ENCODE measurements around a stretch of chr10.

DNA sequence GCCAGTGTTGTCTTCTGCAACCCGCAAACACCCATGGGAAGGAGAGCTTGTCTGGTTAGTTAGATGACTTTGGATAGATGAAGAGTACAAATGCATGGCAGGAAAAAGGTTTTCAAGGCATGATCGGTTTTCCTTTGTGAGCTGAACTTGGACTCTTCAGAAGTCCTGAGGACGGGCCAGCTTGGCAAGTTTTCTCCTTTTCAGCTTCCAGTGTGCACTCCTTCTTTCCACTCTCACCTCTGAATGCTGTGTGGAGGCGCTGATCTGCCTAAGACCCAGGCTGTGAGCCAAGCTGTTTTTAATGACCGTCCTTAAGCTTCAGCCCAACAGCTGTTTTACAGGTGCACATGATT lies 114.8 kb downstream of the PLXDC2 start:
- PRO-cap, result no peak

DNA sequence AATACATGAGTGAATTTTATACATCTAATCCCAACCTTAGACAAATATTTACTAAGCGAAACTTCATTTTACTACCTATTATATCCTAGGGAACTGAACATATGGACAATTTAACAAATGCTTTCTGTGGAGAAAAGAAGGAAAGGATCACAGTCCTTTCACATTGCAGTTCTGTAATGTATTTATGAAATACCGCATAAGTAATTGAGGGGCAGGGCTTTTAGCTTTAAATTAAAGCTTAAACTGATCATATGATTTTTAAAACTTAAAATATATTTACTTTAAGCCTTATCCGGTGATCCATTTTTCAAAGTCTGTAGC lies 275.7 kb downstream of the PLXDC2 start:
- PRO-cap, result no peak

DNA sequence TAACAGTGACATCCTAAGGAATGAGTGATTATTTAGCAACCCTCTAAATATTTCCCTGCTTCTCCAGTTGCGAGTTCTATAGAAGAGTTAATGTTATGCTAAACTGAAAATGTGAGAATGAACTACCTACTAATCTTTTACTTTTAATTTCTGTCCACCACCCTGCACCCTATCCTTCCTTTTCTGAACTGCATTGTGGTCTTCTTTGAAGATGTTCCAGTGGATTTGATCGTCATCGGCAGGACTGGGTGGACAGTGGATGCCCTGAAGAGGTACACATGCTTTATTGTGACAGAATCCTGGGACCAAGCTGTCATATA lies 395.2 kb downstream of the PLXDC2 start:
- PRO-cap, result no peak

DNA sequence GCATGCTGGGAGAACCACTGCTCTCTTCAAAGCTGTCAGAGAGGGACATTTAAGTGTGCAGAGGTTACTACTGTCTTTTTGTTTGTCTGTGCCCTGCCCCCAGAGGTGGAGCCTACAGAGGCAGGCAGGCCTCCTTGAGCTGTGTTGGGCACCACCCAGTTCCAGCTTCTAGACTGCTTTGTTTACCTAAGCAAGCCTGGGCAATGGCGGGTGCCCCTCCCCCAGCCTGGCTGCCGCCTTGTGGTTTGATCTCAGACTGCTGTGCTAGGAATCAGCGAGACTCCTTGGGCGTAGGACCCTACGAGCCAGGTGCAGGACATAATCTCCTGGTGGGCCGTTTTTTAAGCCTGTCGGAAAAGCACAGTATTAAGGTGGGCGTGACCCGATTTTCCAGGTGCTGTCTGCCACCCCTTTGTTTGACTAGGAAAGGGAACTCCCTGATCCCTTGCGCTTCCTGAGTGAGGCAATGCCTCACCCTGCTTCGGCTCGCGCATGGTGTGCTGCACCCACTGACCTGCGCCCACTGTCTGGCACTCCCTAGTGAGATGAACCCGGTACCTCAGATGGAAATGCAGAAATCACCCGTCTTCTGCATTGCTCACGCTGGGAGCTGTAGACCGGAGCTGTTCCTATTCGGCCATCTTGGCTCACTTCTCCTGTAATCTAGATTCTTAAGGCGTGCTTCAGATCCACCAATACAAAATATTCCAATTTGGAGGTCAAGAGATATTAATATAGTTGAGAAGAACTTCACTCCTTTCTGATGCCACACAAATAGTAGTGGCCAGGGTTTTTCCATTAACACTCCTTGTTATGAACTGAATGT lies 365.7 kb downstream of the NEBL start:
- PRO-cap, result no peak

DNA sequence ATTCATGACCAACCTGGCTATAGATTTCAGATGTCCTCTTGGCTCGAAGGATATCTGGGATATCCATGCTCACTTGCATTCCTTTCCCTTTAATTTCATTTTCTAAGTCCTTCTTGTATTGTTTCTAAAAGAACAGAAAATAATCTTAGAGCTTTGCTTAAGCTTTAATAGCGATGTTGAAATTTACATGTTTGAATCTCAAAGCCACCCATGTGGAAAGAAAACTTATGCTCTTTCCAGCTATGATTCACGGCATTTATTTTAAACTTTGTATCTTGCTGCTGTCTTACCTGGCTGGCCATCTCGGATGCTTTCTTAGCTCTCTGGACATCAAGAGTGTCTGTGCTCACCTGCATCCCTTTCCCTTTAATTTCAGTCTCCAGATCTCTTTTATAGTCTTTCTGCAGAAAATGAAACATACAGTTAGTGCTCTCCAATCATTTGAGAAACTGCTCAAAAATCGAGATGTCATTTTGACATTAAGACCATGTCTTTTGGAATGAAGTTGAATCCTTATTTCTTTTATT lies 65.9 kb downstream of the NEBL start:
- PRO-cap, result no peak

- PRO-cap, result no peak
Observed at GRCh38 chr10:20930696-20931330, 33.7 kb upstream of the NEBL start.

DNA sequence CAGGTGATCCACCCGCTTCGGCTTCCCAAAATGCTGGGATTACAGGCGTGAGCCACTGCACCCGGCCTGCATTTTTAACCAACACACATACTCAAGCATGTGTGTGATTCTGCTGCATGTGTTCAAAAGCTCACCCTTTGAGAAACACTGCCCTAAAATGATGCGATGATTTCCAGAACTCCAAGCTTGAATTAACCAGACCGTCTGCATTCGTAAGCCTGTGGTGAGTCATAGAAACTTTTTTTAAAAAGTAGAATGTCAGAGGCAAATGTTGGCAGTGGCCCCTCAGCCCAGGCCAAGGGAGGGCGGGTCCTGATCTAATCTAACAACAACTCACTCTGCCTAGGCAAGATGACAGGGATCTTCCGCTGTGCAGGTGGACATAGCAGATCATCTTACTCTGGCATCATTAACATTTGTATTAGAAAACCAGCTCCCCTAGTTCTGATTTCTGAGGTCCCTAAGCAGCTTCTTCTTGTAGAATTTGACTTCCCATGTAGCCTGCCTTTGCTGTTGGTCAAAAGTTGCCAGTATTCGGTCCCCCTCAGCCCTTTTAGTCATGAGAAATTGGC lies 190.5 kb downstream of the SKIDA1 start:
- PRO-cap, result no peak

DNA sequence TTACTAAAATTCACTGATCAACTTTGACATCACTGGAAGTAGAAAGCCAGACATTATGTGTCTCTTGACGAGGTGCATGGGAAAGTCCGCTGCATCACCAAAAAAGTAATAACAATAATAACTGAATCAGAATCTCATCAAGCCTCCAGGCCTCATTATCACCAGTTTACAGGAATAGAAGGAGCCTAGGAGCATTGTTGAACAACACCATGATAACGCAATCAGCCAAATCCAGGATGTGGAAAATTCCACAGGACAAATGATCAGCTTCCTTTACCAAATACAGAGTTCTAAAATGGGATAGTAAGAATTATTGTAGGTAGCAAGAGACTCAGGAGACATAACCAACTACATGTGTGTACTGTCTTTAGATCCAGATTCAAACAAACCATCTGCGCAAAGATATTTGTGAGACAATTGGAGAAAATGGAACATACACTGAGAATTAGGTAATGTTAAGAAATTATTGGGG lies 160.6 kb downstream of the SKIDA1 start:
- PRO-cap, result no peak

GRCh38 chr10:21724946-21725380 lies 190.9 kb downstream of the MLLT10 start:
- PRO-cap, result no peak

DNA sequence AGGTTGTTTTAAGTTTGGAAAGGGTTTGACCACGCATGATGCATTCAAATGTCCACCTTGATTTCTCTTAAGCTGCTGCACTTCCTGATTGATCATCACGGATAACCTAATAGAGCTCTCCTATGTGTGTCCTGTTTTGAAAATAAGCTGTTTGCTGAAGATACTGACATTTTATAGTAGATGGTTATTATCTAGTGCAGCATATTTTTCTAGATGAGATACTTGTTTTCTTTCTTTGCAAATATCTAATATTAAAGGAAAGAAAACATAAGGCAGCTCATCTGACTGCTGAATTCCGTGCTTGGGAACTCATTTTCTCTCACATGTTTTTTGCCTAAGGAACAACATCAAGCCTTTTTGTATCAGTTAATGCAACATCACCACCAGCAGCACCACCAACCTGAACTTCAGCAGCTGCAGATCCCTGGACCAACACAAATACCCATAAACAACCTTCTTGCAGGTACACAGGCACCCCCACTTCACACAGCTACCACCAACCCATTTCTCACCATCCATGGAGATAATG lies 205.7 kb downstream of the MLLT10 start:
- PRO-cap, result no peak

DNA sequence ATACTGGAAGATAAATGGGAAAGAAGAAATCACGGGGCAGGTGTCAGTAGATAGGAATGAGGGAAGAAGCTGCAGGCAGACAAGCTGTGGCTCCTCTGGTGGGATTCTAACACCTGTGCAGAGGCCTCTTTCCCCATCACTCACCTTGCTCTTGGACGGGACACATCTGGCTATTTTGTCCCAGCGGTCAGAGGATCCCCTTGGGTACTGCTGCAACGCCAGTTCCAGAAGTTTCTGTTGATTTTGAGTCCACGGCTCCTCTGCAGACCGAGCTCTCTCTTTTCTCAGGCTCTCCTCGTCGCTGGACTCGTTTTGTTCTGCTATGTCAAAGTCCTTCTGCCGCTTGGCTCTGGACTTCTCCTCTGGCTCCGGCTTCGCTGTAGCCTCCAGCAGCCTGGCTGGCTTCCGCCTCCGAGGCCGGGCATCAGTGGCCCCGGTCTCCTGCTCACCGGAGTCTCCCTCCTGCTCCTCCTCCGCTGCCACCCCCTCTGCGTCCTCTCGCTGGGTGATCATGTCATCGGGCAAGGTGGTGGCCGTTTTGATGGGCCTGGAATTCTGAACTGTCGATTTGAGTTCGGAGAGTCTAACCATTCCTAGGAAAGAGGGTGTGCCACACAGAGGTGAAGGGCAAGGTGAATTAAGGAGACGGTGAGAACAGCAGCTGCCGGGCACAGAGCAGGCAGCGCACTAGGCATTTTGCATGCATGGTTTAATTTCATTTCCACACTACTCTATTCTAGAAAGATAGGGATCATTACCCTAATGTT lies 225.2 kb downstream of the MLLT10 start:
- PRO-cap, result no peak

DNA sequence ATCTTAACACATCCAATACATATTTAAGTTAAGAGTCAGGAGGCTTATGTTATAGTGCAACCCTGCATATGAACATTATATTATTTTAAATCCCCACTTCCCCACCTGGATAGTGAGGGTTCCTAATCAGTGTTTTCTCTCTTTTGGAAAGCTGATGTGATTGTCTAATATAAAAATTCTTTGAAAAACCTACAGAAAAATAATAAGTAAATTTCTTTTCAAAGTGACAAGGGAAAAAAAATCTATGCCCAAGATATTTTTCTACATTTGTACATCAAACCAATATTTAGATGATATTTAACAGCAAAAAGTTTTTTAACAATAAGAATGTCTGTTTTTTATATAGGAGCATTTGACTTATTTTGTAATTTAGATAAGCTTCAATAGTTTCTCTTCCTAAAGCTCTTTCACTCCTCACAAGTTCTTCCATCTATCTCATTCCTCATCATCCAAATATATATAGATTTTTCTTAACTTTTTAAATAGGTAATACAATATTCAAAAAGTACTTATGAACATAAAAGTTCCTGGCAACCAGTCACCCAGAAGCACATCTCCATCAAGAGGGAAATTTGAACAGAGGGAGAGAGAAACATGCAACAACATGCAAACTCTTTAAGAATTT lies 25.7 kb downstream of the DNAJC1 start:
- PRO-cap, result no peak

GRCh38 chr10:22230860-22231169 lies 13.0 kb upstream of the EBLN1 start:
- PRO-cap, result no peak

DNA sequence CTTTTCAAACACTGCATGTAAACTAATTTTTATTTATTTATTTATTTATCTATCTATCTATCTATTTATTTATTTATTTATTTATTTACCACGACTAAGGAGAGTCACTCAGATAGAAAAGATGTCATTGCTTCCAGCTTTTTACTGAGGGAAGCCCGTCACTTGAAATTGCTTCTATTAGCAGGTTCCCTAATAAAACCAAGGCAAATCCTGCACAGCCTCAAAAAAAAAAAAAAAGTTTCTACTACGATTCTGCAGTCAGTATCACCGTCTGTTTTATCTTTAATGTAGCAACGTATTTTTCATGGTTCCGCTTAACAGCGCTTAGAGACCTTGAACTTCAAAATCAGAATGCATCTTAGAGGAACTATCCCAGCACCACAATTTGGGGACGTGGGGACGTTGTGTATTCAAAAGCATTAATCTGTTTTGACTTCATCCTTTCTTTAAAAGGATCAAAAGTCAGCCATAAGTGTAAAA lies 33.3 kb upstream of the EBLN1 start:
- PRO-cap, result bidirectional peak, plus-strand start at position 378 of the sequence, minus-strand start at position 335 of the sequence

GRCh38 chr10:22605053-22605673 lies 109.2 kb downstream of the PIP4K2A start:
- PRO-cap, result no peak

- PRO-cap, result no peak
Observed at GRCh38 chr10:22605674-22606743, 108.4 kb downstream of the PIP4K2A start.

DNA sequence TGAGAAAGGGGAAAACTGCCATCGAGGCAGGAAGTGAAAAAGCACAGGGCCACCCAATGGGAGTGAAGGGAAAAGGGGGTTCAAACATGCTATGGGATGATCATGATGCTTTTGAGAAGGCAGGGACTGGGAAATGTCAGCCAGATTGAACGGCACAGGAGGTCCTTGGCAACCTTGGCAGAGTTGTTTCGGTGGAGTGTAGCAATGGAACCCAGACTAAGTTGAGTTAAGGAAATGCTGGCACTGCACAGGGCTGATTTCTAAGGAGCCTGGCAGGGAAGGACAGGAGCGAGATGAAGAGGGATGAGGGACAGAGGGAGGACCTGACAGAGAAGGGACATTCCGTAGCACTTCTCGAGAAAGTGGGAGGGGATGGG lies 101.4 kb downstream of the PIP4K2A start:
- PRO-cap, result no peak

GRCh38 chr10:22631567-22632040 lies 82.8 kb downstream of the PIP4K2A start:
- PRO-cap, result no peak

GRCh38 chr10:22682351-22683047 lies 31.9 kb downstream of the PIP4K2A start:
- PRO-cap, result no peak

- PRO-cap, result no peak
Observed at GRCh38 chr10:23403304-23403885, 35.5 kb upstream of the OTUD1 start.

All from bile duct (tissue), 1 donor.